Endometrial microvascular endothelial cells (primary cell): ENCODE measurements around a stretch of chr17.

DNA sequence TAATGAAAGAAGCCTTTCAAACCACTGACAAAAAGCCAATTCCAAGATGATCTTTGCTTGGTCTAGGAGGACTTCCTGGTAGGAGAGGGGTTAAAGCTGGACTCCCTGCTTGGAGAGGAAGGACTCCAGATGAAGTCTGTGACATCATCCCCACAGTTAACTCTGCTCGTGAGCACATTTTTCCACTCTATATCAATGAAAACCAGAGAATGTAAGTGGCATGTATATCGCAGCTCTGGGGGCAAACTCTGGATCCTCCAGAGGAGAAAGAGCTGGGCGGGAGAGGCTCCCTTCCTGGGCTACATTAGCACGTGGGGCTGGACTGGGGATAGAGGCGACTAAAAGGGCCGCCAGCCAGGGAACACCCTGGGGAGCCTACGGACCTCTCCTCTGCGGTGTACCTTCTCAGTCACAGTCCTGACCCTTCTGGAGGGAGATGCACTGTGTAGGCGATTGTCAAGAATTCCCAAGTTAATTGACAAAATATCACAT is 34.1 kb downstream of the HIC1 start:
- RAMPAGE, long total RNA = no peak

- RAMPAGE, long total RNA = no peak
These were observed 40.2 kb downstream of the HIC1 start for GRCh38 chr17:2094941-2095638.

DNA sequence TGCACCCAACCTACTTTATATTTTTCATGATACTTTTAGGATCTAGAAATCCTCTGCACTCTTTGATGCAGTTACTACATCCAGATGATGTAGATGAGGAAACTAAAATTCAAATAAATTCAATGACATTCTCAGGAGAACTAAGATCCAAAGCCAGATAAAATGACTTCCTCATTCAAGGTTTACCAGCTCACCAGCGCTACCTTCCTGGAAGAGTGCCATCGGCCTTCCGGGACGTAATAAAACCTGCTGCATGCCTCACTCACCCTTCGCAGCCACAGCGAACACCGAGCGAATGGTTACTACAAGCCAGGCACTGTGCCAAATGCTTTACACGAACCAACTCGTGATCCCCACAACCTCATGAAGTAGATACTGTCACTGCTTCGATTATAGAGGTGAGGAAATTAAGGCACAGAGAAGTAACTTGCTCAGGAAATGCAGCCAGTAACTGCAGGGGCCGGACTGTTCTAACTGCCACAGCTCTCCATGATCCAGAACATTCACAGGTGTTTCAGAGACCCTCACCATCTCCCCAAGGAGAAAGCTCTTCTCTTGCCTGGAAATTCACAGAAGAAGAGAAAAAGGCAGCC is 46.6 kb downstream of the HIC1 start:
- RAMPAGE, long total RNA = no peak

GRCh38 chr17:2122418-2123381 is 67.8 kb downstream of the HIC1 start:
- RAMPAGE, long total RNA = no peak

- RAMPAGE, long total RNA = no peak
These were observed 82.4 kb downstream of the HIC1 start for GRCh38 chr17:2137246-2137730.

DNA sequence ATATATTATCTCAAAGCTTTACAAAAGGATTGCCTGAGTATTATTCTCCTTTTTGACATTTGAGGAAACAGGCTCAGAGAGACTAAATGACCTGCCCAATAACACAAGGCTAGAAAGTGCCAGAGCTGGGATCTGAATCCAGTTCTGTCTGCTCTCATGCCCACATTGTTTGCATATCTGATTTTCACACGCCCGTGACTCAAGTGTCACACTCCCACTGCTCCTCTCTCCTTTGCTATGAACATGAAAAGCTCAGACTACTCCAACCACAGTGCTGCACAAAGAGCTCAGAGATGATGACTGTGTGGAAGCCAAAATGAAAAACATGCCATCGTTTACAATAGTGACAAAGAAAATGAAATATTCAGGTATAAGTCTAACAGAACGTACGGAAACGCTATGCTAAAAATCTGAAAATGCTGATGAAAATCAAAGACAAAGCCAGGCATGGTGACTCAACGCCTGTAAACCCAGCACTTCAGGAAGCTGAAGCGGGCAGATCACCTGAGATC is 107.8 kb downstream of the SMG6 start:
- RAMPAGE, long total RNA = no peak

DNA sequence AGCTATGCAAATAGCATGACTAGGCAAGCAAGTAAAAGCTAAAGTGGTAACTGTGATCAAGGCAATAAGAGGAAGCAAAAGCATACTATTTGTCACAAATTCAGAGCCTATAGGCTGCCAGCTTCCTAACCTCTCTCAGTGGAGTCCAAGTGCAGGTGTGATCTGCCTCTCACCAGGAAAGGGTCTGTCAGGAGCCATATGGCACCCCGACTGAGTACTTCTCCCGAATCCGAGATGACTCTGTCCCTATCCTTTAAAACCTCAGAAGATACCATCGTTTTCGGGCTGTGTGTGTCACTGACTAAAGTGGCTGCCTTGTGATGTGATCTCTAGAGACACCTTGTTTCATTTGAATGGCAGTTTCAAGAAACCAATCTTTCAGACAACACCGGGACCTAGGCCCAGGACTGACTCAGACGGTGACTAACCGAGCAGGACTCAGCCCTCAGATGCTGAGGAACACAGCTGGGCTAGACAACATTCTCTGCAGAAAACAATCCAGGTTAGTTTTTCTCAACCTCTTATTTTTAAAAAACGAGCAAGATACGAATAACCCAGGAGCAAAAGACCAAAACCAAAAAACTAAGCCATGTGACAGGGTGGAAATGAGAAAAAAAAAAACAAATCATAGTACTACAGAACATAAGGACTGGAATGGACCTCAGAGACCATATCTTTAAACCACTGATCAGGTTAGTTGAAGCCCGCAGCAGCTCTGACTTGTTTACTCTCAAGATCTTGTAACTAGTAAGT is 63.5 kb downstream of the SMG6 start:
- RAMPAGE, long total RNA = no peak

DNA sequence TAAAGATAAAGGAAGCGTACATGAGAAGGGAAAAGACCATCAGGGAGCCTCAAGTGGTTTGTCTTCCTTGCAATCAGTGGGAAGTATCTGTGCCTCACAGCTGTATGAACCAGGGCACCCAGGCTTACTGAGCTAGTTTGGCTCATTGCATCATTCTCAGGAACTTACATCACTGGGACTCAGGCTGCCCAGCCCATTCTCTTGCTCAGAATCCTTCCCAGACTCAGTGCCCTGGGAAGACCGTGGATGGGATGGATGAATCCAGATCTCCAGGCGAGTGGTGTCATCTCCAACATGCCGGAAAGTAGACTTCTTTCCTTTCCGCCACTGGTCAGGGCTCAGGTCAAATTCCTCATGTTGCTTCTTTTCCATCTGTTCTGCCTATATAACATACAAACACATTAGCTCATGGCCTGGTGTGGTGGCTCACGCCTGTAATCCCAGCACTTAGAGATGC is 21.1 kb downstream of the SMG6 start:
- RAMPAGE, long total RNA = no peak

- RAMPAGE, long total RNA = no peak
These were observed 5.2 kb downstream of the TSR1 start for GRCh38 chr17:2330898-2331521.

DNA sequence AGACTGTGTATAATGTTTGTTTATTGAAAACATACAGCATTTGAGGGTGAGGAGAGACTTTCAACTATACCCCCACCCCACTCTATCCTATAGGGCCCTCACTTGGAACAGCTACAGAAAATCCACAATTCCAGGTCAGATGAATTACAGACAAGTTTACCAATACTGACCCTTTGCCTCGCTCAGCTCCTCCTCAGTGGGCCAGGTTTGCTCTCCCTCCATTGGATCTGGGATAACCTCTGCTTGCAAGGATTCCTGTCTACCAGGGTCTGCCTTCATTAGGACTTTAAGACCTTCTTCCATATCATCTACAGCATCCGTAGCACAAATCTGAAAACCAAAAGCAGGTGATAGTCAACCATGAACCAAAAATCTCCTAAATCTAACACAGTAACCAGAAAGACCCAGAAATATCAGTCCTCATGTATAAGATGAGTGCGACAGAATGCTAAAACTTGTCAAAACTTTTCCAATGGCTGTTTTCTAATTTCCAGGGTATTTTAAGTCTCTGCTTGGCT is 2.8 kb downstream of the TSR1 start:
- RAMPAGE, long total RNA = no peak

GRCh38 chr17:2380265-2380857 is 20.5 kb downstream of the MNT start:
- RAMPAGE, long total RNA = no peak

- RAMPAGE, long total RNA = no peak
These were observed 15.5 kb downstream of the MNT start for GRCh38 chr17:2385271-2385910.

- RAMPAGE, long total RNA = no peak
These were observed 6.2 kb upstream of the MNT start for GRCh38 chr17:2406686-2407933.

GRCh38 chr17:2604964-2605413 is 11.5 kb downstream of the PAFAH1B1 start:
- RAMPAGE, long total RNA = no peak

GRCh38 chr17:2608396-2608895 is 15.0 kb downstream of the PAFAH1B1 start:
- RAMPAGE, long total RNA = no peak

DNA sequence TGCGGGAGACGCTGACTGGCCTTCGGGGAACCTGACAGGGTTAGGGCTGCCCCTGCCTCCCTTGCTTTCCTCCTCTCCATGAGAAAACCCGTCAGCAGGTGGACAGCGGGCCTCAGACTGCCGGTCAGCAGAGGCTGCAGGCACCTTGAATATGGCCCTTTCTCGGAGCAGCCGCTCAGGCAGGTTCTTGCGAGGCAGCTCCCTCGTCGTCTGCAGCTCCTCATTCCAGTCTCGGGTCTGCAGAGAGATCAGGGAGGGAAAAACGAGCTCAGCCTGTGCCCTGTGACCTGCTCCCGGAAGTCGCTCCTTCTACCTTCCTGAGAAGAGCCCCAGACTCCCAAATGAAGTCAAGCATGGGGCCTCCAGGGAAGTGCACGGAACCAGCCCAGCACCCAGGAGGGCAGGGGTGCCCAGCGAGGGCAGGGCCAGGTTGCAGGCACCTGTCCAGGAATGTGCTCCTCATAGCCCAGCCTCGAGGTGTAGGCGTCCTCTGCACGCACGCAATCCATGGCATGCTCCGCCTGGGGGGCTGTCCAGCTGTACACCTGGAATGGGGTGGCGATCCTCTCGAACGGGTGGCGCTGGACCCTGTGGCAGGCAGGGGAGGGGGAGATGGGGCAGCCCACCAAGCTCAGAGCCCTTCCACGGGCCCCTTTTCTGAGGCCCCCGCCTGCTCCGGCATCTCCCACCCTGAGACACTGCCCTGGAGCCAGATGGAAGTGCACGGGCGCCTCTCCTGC is 11.2 kb downstream of the CLUH start:
- RAMPAGE, long total RNA = no peak

- RAMPAGE, long total RNA = no peak
These were observed 12.5 kb downstream of the CCDC92B start for GRCh38 chr17:2737005-2737316.

GRCh38 chr17:2797491-2798208 is 1.4 kb downstream of the RAP1GAP2 start:
- RAMPAGE, long total RNA = no peak

DNA sequence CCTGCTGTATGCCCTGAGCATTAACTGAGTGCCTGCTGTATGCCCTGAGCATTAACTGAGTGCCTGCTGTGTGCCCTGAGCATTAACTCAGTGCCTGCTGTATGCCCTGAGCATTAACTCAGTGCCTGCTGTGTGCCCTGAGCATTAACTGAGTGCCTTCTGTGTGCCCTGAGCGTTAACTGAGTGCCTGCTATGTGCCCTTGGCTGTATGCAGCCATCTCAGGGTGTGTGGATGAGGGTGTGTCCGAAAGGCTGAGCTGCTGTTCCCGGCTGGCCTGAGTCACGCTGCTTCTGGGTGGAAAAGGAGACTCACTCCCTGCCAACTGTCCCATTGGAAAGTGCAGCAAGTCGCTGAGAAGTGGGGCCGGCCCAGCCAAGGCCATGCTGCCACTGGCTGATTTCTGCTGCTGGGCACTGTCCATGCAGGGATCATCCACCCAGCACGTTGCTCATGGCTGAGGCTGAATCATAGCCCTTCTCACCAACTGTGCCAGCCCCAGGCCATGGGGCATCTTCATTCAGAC is 113.8 kb downstream of the OR1D5 start:
- RAMPAGE, long total RNA = no peak

- RAMPAGE, long total RNA = no peak
These were observed 14.8 kb downstream of the OR1D5 start for GRCh38 chr17:3048499-3049053.